Cardiac atrium fibroblast (primary cell): ENCODE measurements around the gene ALOX5AP.

- RAMPAGE, long total RNA = no peak
Observed at GRCh38 chr13:29428152-29429290, 167.0 kb downstream of the SLC7A1 start.

GRCh38 chr13:29437114-29437530, 158.4 kb downstream of the SLC7A1 start:
- RAMPAGE, long total RNA = no peak

GRCh38 chr13:29479899-29480471, 115.5 kb downstream of the SLC7A1 start:
- RAMPAGE, long total RNA = no peak

DNA sequence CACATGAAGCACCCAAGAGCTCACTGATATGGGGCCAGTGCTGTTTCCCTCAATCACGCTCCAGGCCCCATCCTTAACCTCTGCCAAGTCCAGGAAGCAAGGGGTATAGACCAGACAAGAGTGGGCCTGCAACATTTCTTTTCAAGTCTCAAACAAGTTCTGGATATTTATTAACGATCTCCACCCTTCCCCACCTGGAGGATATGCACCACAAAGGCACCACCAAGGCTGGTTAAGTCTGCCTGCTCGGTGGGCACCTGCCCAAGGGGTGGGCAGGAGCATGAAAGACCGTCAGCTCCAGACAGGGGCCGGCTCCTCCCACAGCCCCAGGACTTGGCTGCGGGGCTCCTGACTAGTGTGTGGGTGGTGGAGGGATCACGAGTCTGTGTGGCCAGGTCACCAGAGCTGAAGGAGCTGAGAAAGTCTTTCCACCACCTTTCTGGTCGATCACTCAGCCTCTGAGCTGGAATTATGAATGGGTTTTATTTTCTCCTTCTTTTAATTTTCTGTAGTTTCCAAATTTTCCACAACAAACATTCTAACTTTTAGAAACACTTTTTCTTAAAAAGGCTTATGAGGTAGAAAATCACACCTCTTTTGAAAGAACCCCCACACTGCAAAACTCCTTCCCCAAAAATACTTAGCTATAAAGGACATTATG, 7.8 kb downstream of the SLC7A1 start:
- RAMPAGE, long total RNA = no peak

DNA sequence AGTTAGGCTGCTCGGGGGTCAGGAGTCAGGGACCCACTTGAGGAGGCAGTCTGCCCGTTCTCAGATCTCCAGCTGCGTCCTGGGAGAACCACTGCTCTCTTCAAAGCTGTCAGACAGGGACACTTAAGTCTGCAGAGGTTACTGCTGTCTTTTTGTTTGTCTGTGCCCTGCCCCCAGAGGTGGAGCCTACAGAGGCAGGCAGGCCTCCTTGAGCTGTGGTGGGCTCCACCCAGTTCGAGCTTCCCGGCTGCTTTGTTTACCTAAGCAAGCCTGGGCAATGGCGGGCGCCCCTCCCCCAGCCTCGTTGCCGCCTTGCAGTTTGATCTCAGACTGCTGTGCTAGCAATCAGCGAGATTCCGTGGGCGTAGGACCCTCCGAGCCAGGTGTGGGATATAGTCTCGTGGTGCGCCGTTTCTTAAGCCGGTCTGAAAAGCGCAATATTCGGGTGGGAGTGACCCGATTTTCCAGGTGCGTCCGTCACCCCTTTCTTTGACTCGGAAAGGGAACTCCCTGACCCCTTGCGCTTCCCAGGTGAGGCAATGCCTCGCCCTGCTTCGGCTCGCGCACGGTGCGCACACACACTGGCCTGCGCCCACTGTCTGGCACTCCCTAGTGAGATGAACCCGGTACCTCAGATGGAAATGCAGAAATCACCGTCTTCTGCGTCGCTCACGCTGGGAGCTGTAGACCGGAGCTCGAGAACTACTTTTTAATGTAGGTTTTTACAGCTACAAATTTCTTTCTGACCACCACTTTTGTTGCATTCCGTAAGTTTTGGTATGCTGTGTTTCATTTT, 51.7 kb upstream of the SLC7A1 start:
- RAMPAGE, long total RNA = no peak

DNA sequence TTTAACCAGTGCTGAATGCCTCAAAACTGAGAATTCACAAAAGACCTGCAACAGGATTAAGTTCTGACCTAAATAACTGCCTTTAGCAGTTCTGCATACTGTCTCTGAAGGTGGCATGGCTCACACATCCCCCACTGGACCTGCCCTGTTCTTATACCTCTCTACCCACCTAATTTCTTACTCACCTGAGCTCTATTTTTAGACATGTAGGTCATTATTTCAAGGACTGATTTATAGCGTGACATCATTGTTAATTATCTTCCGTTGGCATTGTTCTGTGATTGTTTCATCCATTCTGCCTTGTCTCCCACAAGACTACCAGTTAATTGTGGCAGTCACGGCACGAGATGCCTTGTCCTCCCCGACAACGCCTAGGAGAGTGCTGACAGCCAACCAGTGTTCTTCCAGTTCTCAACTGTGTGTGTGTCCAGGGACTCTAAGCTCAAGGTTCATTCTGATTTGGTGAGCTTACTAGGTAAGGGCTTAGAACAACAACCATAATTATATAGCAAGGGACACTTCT, 27.2 kb upstream of the UBL3 start:
- RAMPAGE, long total RNA = no peak

GRCh38 chr13:29937792-29938322, 87.4 kb upstream of the UBL3 start:
- RAMPAGE, long total RNA = no peak

DNA sequence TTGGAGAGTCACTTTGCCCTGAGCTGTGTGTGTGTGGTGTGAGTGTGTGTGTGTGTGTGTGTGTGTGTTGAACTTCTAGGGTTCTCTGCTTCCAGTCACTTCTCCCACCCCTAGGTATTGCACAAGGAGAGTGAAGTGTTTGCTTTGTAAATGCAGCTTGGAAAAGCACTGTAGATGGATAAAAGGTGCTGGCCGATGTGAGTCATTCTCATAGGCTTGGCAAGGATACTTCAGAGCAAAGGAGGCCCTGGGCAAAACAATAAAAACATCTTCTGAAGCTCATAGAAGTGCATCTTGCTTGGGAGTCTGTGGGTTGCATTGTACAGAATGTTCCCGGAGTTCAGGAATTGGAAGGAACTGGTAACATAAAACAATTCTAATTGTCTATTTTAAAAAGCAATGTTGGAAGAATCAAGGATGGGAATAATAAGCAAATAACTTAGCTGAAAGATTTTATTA, 181.6 kb downstream of the KATNAL1 start:
- RAMPAGE, long total RNA = no peak

DNA sequence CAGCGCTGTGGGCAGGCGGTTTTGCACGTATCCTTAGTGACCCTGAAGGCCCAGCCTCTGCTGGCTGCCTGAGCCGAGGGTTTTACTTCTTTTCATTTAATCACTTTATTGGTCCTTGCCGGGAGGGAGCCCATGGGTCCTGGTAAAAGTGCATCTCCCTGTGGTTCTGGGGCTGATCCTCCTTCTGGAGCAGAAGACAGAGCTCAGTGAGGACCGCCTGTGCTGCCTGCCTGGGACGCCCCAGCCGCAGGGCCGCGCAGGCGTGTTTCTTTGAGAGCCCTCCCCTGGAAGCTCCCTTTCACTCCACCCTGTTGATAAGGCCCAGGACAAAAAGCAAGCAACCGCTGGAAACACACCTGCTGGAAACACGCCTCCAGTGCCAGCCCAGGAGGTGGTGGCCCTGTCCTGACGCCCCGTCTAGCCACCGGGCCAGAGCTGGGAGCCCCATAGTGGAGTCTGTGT, 173.9 kb downstream of the KATNAL1 start:
- RAMPAGE, long total RNA = no peak

DNA sequence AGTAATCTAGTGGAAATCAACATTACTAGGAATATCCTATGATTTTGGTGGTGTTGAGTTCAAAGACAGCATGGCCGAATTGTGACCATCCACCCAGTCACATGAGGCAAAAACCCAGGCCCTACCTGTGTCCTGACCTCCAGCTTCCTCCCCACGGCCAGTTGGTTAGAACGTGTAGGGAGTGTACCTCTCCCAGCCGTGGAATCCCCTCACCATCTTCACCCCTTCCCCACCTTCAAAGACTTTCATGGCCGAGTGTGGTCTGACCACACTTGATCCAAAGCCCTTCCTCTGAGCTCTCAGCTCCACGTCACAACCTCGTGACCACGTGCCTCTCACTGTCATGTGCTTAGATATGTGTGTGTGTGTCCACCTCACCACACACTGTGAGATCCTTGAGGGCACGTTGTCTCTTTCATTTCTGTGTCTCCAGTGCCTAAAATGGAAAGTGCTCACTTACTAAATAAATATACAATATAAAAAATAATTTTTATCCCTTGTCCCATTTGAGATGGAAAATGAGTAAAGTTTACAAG, 48.6 kb upstream of the UBE2L5 start:
- RAMPAGE, long total RNA = no peak

DNA sequence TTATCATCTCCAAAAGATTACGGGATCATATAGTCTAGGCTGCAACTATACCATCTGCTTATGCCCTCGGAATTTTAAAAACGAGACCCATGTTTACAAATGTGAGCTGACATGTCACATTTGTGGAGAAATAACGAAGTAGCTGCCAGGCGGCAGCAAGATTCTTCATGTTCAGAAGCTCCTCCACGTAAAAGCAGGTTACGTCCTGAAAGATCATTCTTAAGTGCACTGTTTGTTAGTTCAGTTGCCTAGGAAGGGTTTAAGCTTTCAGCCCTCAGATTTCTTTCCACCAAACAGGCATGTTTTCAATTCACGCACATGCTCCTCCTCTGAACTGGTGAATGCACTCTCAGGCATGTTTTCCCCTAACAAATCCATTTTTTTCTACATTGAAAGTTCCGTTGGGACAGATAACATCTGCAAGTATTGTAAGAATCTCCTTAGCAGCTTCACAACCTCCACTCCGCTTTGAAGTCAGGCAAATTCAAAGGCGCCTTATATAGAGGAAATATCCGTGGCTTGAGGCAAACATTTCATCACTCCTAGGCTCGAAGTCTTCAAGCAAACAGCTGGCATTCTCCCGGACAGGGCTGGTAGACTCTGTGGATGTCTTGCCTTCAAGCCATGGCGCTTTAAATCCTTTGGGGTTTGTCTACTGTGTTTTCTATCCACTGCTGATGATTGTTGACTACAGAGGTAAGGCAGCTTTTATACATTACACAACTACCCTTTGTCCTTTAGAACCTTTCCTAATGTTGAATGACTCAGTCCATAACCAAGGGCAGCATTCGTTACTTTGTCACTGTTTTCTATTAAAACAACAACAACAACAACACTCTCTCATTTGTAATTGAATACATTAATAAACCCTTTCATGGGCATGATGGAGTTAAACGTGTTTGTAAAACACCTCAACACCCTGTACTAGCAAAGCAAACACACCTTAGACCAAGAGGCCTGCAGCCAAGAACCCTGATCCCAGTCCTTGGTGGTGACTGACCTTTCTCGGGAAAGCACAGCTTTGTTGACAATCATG, 32.9 kb upstream of the UBE2L5 start:
- RAMPAGE, long total RNA = no peak

DNA sequence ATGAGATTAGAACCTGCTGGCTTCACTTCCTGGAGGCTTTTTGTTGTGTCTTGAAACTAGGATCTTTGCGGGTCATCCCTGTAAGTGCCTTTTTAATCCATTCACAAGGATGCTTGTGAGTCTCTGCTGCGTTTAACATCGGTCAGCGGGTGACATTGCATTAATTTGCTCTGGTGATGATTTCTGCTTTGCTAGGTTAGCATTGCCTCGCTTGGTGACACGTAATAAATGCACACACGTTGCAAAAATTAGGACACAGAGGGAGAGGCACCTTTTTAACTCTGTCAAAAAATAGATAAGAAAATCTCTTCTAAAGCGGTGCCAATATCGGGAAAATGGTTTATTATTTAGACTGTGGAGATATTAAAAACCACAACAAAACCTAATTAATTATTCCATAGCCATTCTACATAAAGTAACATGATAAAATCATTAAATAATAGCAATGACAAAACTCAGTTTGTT, 337 bp downstream of the UBE2L5 start:
- RAMPAGE, long total RNA = no peak

DNA sequence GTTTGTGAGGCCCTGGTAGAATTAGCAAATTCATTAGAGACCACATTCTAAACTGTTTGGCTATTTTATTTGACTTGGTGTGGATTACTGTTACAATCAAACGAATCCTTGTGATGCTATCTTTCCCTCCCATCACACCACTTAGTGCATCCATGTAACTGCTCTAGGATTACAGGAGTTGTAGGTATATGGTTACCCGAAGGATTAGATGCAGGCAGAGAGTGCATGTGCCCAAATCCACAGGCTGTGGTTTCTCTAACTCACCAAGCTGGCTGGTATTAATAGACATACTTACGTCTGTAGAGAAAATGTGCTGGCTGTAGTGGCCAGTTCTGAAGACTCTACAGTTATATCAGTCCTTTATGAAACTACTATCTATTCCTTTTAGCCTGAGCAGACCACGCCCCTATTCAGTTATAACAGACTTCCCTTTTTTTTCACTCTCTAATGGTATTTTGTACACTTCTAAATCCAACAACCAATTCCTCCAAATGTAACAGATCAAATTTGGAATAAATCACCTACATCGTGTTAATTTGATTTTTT, 1.1 kb upstream of the HMGB1 start:
- RAMPAGE, long total RNA = no peak

DNA sequence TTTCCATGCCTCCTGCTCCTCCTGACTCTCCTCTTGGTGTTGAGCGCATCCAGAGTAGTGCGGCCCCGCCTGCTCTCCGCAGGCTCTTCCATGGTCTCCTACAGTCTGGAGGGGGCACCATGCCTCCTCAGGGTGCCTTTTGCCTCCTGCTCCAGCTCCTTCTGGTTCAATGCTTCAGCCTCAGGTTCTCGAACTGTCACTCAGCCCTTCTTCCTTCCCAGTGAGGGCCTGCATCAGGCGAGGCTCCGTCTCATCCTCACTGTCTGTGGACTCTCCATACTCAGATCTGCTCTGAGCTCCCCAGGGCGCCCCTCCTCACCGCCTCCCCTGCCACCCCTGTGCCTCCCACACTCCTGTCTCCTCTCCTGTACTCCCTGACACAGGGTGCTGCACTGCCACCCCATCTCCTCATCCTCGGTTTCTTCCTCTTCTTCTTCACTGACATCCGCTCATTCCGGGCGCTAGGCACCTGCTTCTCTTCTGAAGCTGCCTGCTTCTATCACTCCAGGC, 75.6 kb upstream of the USPL1 start:
- RAMPAGE, long total RNA = no peak

- RAMPAGE, long total RNA = no peak
Observed at GRCh38 chr13:30608382-30608904, 9.3 kb upstream of the USPL1 start.

- RAMPAGE, long total RNA = no peak
Observed at GRCh38 chr13:30657956-30658643, 40.4 kb downstream of the USPL1 start.

- RAMPAGE, long total RNA = no peak
Observed at GRCh38 chr13:30712641-30713887, 22.3 kb upstream of the ALOX5AP start.

- RAMPAGE, long total RNA = no peak
Observed at GRCh38 chr13:30735209-30735830, at the start of gene ALOX5AP. Gene ALOX5AP (plus strand): TSS chr13:30735543.

- RAMPAGE, long total RNA = no peak
Observed at GRCh38 chr13:30792635-30793004, 57.3 kb downstream of the ALOX5AP start.

GRCh38 chr13:30898708-30899492, 7.2 kb upstream of the MEDAG start:
- RAMPAGE, long total RNA = no peak